Hematopoietic multipotent progenitor cell (in vitro differentiated cells): Measurements from ENCODE around the gene SGIP1.

DNA sequence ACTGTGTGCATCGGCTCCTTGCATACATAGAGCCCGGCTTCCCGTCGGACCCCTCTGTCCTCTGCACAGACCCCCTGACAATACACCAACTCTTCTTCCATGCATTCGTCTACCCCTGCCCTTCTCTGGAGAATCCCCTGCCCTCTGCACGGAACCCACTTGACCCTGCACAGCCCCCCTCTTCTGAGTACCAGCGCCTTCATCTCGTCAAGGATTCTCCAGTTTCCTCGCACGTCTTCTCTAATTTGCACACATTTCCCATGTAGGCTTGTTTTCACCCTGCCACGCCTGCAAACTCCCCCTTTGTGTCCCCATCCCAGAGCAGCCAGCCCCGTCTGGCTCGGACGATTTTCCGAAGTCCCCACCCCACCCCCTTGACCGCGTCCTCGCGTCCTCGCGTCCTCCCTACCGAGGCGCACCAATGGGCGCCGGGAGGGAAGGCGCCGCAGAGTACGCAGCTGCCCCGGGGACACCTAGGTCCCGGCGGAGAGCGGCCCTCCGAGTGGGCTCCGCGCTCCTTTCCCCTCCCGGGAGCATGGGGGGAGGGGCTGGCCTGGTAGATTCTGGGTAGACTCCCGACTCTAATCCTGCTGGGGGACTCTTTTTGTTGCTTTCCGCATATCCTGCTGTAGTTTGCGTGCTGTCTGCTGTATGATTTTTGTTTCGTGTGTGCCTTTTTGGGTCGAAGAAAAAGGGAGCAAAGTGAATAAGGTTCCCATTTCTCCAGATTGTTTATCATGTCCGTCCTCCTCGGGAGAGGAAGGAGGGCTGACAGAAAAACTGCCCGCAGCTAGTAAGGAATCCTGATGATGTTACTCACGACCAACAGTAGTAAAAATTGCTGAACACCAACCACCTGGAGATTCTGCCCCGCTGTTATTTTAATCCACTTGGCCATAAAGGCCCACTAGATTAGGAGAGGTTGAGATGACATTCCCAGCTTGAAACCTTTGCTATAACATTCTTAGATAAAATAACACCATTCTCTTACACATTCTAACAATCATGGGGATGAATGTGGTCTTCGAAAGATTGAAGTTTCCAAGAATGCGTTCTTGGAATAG is 1.4 kb downstream of the CACHD1 start:
- CAGE, long polyA plus RNA: no peak

DNA sequence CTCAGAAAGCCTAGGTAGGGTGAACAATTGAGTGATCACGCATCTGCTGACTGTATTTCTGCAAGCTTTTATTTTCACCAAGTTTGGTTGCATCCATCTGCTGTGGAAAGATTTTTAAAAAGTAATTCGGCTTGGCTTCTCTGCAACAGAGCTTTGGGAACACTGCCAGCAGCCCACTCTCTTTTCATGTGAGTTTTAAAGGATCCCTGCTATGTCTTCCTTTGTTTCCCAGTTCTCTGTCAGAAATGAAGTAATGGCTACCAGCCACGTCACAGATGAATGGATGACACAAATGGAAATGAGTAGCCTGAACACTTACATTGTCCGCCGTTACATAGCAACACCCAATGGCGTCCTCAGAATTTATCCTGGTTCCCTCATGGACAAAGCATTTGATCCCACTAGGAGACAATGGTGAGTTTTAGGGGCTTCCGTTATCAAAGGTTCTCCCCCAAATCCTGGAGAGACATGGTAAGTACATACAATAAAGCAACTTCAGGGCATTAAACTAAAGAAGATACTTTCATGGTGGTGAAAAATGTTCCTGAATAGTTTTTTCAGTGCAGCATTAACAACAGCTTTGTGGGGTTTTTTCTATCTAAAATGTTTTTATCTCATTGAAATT is 80.5 kb upstream of the RAVER2 start:
- CAGE, long polyA plus RNA: no peak

- CAGE, long polyA plus RNA: no peak
Measured at GRCh38 chr1:64679294-64680203, 65.3 kb upstream of the RAVER2 start.

DNA sequence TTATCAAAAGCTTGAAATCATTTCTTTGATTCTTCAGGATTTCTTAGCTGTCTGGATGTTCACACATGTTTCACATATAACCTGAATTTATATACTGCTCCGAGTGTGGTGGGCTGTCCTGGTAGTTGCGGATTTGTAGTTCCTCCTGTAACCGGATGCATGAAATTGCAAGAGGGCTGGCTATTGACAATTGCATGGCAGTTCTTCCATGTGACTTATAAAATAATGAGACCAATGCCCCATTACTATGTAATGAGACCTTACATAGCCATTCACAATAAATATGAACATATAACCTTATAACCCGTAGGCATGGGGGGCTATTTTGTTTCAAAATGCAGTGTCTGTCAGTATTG is 1.4 kb downstream of the RAVER2 start:
- CAGE, long polyA plus RNA: no peak

- CAGE, long polyA plus RNA: no peak
Measured at GRCh38 chr1:64773207-64773613, 28.3 kb downstream of the RAVER2 start.

DNA sequence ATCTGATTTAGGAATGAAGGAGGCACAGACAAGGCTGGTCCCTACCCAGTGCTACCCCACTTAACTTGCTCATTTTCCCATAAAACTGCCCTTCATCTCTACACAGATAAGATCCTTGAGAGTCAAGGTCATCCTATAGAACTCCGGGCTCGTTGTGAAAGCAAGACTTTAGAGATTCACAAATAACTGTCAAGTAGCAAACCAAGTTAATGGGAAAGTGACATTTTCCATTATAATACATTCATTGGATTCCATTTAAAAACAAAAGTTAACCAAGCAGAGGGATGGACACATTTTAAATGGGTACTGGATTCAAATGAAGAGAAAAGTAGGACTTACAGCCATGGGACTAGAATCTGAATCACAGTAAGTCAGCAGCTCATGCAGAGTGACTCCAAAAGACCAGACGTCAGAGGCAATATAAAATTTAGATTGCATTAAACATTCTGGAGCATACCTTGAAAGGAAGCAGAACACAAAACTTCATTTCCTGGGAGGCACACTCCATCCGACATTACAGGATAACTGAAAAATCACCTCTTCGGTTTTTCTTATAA is 91.0 kb downstream of the RAVER2 start:
- CAGE, long polyA plus RNA: no peak

- CAGE, long polyA plus RNA: no peak
Measured at GRCh38 chr1:64837871-64838171, 92.9 kb downstream of the RAVER2 start.

GRCh38 chr1:64848870-64849624 is 104.2 kb downstream of the RAVER2 start:
- CAGE, long polyA plus RNA: no peak

GRCh38 chr1:64897929-64898525 is 68.3 kb downstream of the JAK1 start:
- CAGE, long polyA plus RNA: no peak

GRCh38 chr1:65057708-65058098 is 90.3 kb upstream of the AK4 start:
- CAGE, long polyA plus RNA: no peak

GRCh38 chr1:65058099-65058649 is 89.8 kb upstream of the AK4 start:
- CAGE, long polyA plus RNA: no peak

DNA sequence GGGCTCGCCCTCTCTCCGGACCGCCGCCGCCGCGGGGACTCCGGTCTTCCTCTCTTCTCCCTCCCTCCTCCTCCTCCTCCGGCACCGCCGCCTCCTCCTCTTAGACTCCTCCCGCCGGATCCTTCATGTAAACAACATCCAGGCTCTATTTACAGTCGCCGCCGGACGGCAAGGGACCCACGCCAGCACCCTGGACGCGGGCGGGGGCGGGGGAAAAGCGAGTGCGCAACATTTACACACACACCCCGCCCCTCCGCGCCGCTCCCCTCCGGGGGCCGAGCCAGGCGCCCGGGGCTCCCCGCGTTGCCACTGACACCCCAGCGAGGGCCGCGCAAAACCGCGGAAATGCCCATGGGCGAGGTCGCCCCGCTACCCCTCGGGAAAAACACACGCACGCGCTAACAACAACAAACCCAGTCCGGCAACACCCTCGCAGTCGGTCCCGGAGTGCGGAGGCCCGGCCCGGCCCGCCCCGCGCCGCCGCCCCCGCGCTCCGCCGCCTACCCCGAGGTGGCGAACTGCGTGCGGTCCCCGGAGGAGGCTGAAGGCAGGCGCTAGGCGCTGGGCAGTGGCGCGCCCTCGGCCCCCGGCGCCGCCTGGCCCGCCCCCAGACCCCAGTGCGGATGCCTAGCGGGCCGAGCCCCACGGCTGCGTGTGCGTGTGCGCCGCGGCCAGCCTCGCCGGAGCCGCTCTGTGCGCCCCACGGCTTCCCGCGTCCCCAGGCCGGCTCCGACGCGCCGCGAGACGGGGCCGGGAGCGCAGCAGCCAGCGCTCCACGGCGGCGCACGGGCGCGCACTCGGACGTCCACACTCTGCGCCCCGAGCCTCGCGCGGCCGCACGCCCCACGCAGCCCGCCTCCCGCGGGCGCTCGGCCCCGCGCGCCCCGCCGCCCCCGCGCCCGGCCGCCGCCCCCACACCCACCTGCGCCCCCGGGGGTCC is 81.1 kb upstream of the AK4 start:
- CAGE, long polyA plus RNA: no peak

GRCh38 chr1:65147262-65147420 is 862 bp upstream of the AK4 start:
- CAGE, long polyA plus RNA: no peak

DNA sequence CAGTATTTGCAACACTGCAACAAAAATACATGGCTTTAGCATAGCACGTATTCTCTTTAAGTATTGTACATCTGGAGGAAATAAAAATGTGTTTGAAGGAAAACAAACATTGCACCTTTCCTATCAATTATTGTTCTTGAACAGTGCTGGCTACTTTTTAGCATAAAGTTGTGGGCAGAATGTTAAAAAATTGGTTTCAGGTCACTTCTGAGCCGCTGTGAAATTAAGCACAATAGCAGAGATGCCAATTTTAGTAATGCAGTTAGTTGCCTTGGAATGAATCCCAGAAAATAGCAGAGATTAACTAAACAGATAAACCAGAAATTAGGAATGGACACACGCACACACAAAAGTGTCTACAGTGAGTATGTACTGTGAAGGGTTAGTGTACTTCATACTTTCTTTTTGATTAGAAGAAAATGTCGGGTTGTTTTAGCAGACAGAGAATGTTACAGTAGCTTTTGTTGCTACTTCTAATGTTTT is 106.6 kb downstream of the LEPR start:
- CAGE, long polyA plus RNA: no peak

DNA sequence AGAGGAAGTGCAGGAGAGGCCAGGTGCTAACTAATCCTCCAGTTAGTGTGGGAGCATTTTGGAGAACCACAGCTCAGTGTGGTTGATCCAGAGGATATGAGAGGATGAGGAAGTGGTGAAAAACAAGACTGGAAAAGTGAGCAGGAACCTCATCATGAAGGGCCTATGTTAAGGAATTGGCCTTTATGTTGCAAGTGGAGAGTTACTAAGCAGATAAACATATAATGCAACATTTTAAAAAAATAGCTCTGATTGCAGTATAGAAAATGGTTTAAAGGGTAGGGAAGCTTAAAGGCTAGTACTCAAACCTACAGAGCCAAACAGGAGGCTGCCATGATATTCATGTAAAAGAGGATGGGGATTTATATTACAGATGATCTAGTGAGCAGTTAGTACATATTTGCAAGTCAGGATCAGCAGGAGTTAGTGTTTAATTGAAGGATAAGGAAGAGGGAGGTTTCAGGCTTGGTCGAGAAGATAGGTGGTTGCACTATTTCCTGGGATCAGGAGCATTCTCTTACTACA is 282.2 kb upstream of the SGIP1 start:
- CAGE, long polyA plus RNA: no peak

DNA sequence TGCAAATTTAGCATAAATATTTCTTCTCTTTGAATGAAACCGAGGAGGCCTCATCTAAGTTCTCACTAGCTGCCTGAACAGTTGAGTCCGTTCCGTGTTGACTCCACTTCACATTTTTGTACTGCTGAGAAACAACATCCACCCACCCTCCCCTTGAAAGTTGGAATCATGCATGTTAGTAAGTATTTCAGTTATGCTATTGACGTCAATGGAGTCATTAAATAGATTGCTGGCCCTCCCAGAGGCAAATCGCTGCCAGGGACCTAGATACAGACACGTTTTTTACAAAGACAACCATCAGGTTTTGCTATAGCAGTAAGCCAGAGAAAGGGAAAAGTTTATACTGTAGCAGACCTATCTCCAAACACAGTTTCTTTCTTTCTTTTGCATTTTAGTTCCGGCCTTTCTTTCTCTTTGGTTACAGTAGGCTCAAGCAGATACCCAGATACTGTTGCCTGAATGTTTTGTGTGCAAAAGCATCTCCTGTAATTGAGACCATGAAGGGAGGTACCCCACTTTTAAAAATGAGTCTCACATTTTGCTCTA is 262.6 kb upstream of the SGIP1 start:
- CAGE, long polyA plus RNA: no peak

DNA sequence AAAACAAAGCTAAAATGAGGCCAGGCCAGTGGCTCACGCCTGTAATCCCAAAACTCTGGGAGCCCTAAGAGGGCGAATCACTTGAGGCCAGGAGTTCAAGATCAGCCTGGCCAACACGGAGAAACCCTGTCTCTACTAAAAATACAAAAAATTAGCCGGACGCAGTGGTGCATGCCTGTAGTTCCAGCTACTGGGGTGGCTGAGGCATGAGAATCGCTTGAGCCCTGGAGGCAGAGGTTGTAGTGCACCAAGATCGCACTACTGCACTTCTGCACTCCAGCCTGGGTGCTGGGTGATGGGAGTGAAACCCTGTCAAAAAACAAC is 191.2 kb upstream of the SGIP1 start:
- CAGE, long polyA plus RNA: no peak

GRCh38 chr1:66396027-66396898 is 137.7 kb upstream of the SGIP1 start:
- CAGE, long polyA plus RNA: no peak

DNA sequence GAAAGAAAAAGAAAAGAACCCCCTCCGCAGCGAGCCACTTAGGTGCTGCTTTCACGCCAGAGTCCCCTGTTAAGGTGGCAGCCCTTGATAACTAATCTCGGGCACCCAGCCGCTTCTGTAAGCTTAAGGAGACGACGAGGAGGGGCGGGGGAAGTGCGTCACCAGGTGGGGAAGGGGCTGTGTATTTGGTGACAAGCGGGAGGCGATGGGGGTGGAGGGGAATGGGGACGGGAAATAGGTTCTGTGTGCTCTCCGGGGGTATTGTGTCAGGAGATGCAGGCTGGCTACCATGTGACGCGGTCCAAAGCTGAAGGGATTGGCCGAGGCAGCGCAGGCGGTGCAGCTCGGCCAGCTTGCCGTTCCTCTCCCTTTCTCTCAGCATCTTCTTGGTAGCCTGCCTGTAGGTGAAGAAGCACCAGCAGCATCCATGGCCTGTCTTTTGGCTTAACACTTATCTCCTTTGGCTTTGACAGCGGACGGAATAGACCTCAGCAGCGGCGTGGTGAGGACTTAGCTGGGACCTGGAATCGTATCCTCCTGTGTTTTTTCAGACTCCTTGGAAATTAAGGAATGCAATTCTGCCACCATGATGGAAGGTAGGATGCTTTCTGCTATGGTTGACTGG is at the start of gene SGIP1:
TSS of gene SGIP1 (plus strand) at position 381 of the 625 bp plus-strand sequence.
- CAGE, long polyA plus RNA: no peak

- CAGE, long polyA plus RNA: no peak
Measured at GRCh38 chr1:66563443-66563869, 29.5 kb downstream of the SGIP1 start.